Choroid plexus epithelial cell (primary cell): ENCODE data around the gene TTC21A.

- RRBS, result 1% methylated on average over 40 of the region's 98 CpGs
These were observed 680 bp downstream of the ACVR2B start for GRCh38 chr3:38454122-38455018.

- RRBS, result no CpG with 5 or more reads among the region's 4 CpGs
These were observed 2.1 kb downstream of the ACVR2B start for GRCh38 chr3:38455853-38456150.

GRCh38 chr3:38489621-38490133, 6.5 kb upstream of the EXOG start:
- RRBS, result no CpG with 5 or more reads among the region's 3 CpGs

- RRBS, result no CpG with 5 or more reads among the region's 8 CpGs
These were observed 10.8 kb downstream of the EXOG start for GRCh38 chr3:38506694-38507673.

DNA sequence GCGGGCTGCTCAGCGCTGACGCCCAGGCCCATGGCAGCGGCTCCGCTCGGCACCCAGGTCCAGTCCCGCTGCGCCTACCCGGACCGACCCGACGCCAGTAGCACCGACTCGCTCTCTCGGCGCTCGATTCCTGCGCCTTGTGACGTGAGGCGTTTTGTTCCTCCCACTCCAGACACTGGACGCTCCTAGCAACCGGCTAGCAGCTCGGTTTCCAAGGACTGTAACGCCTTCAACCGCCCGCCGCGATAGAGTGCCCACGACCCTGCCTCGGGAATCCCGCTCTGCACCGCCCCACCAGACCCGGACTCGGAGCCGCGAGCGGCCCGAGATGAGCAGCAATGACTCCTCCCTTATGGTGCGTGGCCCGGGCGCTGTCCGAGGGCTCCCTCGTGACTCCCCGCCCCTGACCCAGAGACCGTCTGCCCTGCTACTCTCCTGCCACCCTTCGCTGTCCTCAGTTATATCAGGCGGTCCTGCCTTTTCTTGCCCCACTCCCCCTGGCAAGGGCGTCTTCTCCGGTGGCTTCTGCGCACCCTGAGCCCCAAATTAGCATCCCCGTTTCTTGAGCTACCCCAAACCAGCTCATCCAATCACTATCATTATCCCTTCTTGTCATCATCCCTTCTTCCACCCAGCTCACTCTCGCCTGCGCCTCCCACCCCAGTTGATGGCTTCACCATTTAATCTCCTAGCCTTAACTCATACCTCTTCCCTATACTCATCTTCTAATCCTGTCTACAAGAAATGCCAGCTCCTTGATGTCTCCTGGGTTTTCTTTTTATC, at the start of gene TTC21A:
Gene TTC21A (plus strand): TSS at position 171 of the 783 bp plus-strand sequence.
- RRBS, result 1% methylated on average over 15 of the region's 53 CpGs

DNA sequence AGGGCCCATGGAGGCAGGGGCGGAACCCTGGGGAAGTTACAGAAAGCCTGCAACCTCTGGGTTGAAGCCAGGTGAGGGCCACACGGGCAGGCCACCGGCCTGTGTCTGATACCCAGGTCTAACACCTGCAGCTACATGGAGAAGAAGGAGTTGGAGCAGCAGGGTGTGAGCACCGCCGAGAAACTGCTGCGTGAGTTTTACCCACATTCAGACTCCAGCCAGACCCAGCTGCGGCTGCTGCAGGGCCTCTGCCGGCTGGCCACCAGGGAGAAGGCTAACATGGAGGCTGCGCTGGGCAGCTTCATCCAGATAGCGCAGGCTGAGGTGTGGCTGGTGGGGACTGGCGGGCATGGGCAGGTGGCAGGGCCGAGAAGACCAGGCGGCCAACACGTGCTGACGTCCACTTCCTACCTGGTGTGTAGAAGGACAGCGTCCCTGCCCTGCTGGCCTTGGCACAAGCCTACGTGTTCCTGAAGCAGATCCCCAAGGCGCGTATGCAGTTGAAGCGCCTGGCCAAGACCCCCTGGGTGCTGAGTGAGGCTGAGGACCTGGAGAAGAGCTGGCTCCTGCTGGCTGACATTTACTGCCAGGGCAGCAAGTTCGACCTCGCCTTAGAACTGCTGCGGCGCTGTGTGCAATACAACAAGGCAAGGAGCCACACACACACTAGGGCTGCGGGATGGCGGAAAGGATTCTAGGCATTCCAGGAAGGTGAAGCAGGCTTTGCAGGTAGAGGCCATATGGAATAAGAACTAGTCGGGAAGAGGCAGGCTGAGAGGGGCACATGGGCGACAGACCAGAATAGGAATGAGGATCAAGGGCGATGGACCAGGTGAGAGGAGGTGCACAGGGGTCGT, 16.1 kb downstream of the CSRNP1 start:
- RRBS, result no CpG with 5 or more reads among the region's 30 CpGs

- RRBS, result 89% methylated on average over 7 of the region's 21 CpGs
These were observed 9.4 kb downstream of the CSRNP1 start for GRCh38 chr3:39143808-39144601.

DNA sequence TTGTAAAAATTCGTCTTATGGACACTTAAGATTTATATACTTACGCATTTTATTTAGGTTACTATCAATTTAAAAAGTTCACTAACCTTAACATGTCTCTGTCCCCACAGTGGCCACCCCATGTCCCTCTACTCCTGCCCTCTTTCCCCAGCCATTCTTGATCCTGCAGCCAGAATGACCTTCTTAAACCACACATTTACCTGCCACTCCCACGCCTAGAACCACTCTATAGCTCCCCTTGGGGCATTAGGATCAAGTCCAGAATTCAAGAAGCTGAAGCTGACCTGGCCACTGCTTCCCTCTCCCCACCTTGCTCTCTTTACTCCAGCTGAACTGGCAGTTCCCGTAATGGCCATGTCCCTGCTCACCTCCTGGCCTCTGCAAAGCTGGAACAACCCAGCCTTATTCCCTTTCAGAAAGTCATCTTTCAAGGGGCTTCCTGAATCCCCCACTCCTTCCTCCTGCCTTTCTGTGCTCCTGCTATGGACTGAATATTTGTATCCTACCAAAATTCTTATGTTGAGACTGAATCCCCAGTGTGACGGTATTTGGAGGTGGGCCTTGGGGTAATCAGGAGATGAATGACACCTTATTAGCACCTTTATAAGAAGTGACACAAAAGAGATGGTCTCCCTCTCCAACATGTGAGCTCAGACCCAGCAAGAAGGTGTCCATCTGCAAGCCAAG, 3.8 kb downstream of the CSRNP1 start:
- RRBS, result no CpG with 5 or more reads among the region's 5 CpGs

DNA sequence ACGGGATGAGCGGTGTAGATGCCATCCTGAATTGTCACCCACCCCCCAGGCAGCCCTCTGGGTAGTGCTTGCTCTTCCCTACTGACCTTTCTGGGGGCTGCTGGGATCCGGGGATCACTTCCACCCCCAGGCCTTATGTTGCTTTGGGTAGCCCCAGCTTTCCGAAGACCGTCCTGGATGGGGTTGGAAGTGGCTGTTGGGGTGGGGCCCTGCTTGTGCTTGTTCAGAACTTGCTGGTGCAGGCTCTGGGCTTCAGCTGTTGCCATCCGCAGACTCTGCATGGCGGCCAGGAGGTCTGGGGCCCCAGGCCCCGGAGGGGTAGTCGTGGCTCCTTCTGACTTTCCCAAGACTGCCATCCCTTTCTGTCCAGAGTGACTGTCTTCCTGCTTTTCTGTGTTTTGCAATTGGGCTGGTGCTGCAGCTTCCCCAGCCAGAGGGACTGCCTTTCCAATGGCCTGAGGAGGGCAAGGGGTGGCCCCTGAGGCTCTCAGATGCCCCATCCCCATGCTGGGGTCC, 6.3 kb downstream of the XIRP1 start:
- RRBS, result no CpG with 5 or more reads among the region's 9 CpGs

DNA sequence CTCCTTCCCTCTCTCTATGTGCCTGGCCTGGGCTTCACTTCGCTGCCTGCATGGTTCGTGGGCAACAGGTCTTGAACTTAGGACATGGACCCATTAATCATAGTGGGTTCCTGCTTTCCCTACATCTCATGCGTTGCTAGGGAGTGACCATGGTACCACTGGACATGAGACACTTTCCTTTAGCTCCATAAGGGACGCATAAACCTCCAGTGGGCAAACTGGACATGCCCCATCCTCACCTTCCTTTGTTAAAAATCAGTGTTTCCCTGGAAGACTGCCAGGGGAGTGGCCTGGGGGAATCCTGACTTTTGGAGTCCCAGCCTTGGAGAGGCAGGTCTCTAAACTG, 2.8 kb downstream of the XIRP1 start:
- RRBS, result no CpG with 5 or more reads among the region's 4 CpGs

- RRBS, result no CpG with 5 or more reads among the region's 10 CpGs
These were observed 38.8 kb downstream of the MOBP start for GRCh38 chr3:39506162-39506844.

- RRBS, result no CpG with 5 or more reads among the region's 5 CpGs
These were observed 57.4 kb upstream of the MYRIP start for GRCh38 chr3:39751778-39752600.

DNA sequence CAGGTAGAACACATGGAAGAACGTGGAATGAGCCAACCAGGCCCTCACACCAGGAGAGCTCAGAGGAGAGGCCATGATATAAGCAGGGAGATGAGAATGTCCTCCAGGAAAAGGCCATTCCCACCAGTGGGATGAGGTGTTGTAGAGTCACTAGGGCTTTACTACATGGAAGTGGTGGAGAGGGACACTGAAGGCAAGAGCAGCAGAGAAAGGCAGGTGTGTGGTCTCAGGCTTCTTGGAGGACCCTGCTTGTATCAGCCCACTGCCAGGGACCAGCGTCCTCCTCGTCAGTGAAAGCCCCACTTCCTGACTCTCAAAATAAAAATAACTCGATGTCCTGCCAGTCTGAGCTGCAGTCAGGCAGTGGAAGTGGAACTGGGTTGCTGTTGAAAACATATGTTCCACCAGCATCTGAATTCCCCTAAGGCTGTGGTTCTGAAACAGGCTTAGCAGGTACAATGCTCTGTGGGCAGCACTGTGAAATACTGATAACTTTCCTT, 121.7 kb upstream of the EIF1B start:
- RRBS, result no CpG with 5 or more reads among the region's 4 CpGs

GRCh38 chr3:40189667-40190577, 119.6 kb upstream of the EIF1B start:
- RRBS, result 61% methylated on average over 5 of the region's 25 CpGs

GRCh38 chr3:40292603-40293153, 16.8 kb upstream of the EIF1B start:
- RRBS, result no CpG with 5 or more reads among the region's 4 CpGs

- RRBS, result no CpG with 5 or more reads among the region's 1 CpG
These were observed 13.0 kb upstream of the RPL14 start for GRCh38 chr3:40444137-40444503.

DNA sequence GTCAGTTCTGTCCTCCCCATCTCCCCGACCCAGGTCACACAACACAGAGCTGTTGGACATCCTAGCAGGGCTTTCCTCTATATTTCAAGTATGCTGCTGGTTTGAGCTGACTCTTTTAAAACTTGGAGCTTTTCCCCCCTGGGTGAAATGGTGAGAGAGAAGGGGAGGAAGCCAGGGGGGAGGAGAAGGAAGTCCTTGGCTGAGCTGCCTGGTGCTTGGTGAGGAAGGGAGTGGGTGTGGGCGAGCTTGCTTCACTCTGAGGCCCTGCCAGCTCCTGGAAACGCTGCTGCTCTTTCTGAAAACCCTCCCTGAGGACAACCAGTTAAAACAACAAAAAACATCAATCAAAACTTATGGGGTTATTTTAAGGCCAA, 165.9 kb downstream of the ZNF621 start:
- RRBS, result no CpG with 5 or more reads among the region's 3 CpGs

- RRBS, result no CpG with 5 or more reads among the region's 5 CpGs
These were observed 84.2 kb upstream of the CTNNB1 start for GRCh38 chr3:41115071-41115537.

GRCh38 chr3:41200419-41201078, 1.2 kb downstream of the CTNNB1 start:
- RRBS, result no CpG with 5 or more reads among the region's 15 CpGs

DNA sequence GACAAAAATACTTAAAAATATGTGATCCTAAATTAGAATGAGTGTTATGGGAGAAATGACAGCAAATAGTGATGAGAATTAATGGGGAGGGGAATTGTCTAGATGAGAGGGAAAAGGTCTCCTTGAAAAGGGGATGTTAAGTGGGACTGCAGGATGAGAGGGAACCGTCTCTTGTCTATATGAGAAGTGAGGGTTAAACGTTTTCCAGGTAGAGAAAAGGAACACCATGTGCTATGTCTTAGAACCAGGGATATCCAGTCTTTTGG, 31.2 kb downstream of the CTNNB1 start:
- RRBS, result no CpG with 5 or more reads among the region's 2 CpGs